Peyer's patch (tissue), 4 donors: ENCODE data around the genes STRAP, PIK3C2G and CAPZA3.

DNA sequence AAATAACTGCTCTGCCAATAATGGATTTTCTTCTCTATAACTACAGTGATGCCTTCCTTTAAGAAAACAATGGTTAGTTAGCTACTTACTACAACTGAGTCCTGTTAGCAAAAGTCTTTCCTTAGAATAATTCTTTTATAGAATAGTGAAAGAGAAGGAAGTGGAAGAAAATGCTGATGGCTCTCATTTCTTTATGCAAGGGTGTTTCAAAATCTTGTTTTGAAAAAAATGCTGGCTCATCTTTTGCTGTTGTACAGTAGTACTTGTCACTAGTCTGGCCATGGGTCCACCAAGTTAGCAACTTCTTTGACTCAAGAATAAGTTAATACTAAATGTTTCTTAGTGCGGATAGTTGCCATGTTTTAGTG, 225.3 kb downstream of the PTPRO start:
- PRO-cap: no peak
- RAMPAGE, long total RNA, 4 experiments: no peak in any of the 4 experiments

DNA sequence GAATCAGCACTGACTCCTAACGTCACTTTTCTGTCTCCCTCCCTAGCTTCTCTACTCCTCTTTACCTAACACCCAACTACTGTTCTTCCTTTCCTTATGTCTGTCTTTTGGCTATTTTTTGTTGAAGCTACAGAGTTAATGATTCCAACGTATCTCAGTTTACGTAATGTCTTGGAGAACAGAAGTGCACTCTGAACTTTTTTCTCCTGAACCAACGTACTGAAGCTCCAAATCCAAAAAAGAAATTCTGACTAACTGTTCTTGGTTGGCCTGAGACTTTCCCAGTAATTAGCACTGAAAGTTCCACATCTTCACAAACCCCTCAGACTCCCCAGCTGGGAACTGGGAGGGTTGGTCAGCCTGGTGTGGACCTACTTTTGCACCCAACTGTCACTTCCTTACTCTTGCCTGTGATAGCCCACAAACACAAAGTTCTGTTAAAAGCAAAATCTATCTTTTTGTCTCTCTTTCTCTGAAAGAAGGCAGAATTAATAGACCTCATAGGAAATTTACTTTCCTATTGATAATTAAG, 155.2 kb downstream of the EPS8 start:
- PRO-cap: no peak
- RAMPAGE, long total RNA, 4 experiments: no peak in any of the 4 experiments

- PRO-cap: no peak
- RAMPAGE, long total RNA, 4 experiments: no peak in any of the 4 experiments
These were observed 69.9 kb downstream of the EPS8 start for GRCh38 chr12:15719380-15719596.

- PRO-cap: no peak
- RAMPAGE, long total RNA, 4 experiments: no peak in any of the 4 experiments
These were observed 19.4 kb upstream of the STRAP start for GRCh38 chr12:15862745-15863328.

DNA sequence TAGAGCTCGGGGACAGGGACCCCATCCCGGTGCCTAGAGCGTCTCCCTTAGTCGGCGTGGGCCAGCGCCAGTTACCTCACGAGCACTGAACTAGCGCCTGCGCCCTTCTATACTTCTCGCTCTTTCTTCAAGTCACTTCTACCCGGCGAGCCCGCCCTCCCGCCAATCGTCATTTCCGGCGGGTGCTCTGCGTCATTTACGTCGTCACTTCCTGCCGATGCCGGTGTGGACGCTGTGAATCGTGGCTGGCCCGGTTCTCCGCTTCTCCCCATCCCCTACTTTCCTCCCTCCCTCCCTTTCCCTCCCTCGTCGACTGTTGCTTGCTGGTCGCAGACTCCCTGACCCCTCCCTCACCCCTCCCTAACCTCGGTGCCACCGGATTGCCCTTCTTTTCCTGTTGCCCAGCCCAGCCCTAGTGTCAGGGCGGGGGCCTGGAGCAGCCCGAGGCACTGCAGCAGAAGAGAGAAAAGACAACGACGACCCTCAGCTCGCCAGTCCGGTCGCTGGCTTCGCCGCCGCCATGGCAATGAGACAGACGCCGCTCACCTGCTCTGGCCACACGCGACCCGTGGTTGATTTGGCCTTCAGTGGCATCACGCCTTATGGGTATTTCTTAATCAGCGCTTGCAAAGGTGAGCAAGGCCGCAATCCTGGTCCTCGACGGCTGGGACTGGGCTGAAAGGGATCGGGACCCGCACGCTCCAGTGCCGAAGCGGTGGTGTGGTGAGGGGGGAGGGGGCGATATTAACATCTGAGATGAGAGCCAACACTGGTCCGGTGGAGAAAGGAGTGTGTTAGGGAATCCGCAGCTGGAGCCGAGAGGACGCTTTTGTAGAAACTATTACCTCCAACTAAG, at the start of gene STRAP:
TSS of gene STRAP (plus strand) at position 200 of the 856 bp plus-strand sequence.
- PRO-cap: bidirectional peak, plus-strand start at position 226 of the sequence, minus-strand start at position 87 of the sequence
- RAMPAGE, long total RNA, 4 experiments: start-site peak on the plus strand in 4 of 4 experiments, centred at positions 208 to 425 of the sequence, 26 to 332 reads per replicate

DNA sequence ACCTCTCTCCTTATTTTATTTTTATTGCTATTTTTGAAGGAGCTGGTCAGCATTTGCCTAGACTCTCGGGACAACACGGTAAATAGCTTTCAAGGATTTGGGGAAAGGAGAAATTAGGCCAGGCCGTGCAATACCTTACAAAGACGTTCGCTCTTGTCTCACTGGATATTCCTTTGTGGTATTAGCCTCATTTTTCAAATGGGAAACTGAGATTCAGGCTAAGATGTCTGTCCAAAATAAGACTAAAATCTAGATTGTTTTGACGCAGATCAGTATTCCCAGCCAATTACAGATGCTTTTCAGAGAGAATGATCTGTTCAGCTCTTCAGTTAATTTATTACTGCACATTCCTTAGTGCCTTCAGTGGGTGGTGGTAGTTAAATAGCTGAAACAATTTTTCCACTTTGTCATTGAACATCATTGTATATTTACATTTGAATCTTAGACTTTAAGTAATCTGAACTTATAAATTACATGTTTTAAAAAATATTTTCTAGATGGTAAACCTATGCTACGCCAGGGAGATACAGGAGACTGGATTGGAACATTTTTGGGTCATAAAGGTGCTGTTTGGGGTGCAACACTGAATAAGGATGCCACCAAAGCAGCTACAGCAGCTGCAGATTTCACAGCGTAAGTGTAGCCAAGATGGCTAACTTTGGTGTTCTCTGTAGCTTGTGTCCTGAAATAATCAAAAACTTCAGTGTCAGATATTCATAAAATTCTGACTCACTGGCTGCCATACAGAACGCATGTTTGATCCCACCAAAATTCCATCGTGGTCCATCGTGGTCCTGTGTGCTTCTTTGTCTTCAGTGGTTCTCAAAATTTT, 1.1 kb downstream of the STRAP start:
- PRO-cap: no peak
- RAMPAGE, long total RNA, 4 experiments: no peak in any of the 4 experiments

DNA sequence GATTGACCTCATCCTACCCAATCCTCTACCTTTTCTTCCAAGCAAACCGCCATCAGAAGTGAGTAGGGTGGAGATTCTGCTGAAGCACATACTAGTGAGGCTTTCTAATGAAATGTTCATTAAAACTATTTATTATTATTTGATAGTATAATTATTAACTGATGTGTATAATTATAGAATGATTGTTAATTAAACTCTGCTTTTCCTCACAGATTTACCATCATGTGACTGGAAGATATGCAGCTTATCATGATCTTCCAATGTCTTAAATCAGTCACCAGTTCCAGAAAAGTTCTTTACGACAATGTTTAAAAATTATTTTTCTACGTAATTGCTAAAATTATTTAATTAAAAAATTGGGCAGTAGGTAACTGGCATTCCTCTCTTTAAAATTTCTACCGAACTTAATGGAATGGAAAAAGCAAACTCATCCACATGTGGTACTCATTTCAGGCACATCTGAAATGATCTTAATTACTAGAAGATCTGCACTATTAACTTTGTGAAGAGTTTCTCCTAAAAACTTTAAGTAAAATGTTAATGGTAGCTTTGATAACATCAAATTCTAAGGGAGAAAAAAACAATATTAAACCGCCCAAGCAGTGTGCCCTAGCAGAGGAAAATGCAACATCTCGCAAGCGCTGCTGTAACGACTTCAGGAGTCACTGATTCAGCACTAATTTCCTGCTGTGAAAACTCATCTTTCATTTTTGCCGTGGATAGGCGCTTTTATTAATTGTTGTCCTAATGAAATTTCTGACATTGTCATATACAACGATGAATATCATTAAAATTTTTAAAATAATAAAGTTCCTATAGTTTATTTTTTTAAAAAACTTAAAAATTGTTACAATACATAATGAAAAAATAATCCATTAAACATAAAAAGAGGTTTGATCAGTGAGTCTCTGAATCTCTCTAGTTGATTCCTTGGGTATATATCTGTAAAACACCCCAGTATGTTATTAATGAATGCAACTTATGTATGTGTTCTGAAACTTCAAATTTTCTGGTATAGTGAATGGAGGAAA, 125.7 kb downstream of the DERA start:
- PRO-cap: no peak
- RAMPAGE, long total RNA, 4 experiments: no peak in any of the 4 experiments

- PRO-cap: no peak
- RAMPAGE, long total RNA, 4 experiments: no peak in any of the 4 experiments
These were observed 2.5 kb downstream of the MGST1 start for GRCh38 chr12:16350024-16350335.

GRCh38 chr12:16382611-16383551, 35.4 kb downstream of the MGST1 start:
- PRO-cap: no peak
- RAMPAGE, long total RNA, 4 experiments: no peak in any of the 4 experiments

DNA sequence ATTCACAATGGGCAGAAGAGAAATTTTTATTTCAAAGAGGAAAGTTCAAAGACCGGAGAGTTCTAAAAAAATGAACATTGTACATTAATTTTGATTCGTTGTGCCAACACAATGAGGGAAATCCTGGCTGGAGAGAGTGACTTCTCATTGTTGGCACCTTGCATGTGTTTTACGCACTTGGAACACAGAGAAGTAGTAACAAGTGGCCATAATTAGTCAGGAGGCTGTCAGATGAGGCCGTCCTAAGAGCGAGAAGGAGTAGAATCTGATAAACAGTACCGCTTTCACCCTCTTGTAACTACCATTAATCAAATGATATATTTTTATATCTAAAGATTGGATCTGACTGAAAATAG, 6.9 kb downstream of the LMO3 start:
- PRO-cap: no peak
- RAMPAGE, long total RNA, 4 experiments: no peak in any of the 4 experiments

GRCh38 chr12:16603153-16603550, 2.8 kb downstream of the LMO3 start:
- PRO-cap: no peak
- RAMPAGE, long total RNA, 4 experiments: no peak in any of the 4 experiments

DNA sequence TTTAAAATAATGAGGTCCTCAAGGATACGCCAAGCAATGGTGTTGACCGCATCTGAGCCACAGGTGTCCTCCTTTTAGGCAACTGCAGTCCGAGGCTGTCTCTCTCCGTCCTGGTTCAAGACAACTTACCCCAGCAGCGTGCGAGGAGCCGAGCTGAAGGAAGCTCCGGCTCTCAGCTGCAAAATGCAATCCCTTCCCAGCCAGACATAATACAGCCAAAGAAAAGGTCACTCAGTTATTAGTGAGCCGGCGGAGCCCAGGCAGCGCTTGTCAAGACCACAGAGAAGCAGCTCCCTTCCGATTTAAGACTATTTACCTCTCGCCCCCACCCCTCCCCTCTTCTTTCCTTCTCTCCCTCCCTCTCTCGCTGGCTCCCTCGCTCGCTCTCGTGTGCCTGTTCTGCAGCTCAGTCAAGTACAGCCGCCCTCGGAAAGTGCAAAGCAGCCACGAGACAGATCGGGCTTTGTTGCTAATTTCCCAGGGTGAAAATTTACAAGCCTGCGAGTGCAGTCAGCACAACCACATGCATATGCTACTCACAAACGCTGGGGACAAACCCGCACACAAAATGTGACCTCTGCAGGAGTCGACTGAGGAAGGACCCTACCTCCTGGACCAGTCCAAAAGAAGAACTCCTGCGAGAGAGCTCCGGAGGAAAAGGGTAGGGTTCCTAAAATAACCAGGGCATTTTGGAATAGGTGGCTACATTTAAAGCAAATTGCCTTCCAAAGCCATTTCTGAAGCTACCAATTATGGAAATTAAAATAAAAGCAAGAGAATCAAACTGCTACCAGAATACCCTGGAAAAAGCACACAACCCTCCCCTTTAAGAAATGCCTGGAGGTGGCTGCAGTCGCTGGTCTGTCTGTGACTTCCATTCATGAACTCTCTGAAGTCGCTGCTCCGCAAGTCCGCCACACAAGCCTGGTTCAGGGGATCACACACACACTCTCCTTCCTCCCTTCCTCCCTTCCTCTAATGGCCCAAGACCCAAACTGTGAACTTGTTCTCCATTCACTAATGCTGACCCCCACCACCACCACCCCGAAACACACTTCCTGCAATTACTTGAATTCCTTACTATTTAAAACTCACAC, 596 bp upstream of the LMO3 start:
- PRO-cap: unidirectional peak, plus-strand start at position 238 of the sequence; unidirectional peak, minus-strand start at position 278 of the sequence; unidirectional peak, minus-strand start at position 388 of the sequence; bidirectional peak, plus-strand start at position 921 of the sequence, minus-strand start at position 867 of the sequence
- RAMPAGE, long total RNA, 4 experiments: start-site peak on the minus strand in 3 of 4 experiments, centred at positions 238 to 757 of the sequence, 7 to 38 reads per replicate

- PRO-cap: no peak
- RAMPAGE, long total RNA, 4 experiments: no peak in any of the 4 experiments
These were observed 515.3 kb downstream of the RERGL start for GRCh38 chr12:17574748-17575077.

DNA sequence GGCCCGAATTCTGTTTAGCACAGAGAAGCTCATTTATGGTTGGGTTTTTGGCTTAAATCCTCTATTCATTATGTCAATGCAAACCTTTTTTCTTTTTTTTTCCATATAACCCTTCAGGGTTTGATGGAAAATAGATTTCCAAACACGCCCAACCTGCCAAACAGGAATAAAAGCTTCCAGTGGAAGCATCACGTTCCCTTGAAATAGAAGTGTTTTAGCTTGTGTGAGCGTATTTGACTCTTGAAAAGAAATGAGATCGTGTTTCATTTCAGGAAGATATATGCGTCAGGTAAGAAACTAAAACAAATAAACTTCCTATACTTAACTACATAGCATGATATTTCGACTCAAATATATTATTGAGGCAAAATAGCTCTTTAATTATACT, at the start of gene PIK3C2G:
TSS of gene PIK3C2G (plus strand) at position 230 of the 388 bp plus-strand sequence.
- PRO-cap: no peak
- RAMPAGE, long total RNA, 4 experiments: no peak in any of the 4 experiments

GRCh38 chr12:18737853-18738418, at the start of gene CAPZA3:
Gene CAPZA3, plus strand, starts transcription at chr12:18738119.
- PRO-cap: no peak
- RAMPAGE, long total RNA, 4 experiments: no peak in any of the 4 experiments

DNA sequence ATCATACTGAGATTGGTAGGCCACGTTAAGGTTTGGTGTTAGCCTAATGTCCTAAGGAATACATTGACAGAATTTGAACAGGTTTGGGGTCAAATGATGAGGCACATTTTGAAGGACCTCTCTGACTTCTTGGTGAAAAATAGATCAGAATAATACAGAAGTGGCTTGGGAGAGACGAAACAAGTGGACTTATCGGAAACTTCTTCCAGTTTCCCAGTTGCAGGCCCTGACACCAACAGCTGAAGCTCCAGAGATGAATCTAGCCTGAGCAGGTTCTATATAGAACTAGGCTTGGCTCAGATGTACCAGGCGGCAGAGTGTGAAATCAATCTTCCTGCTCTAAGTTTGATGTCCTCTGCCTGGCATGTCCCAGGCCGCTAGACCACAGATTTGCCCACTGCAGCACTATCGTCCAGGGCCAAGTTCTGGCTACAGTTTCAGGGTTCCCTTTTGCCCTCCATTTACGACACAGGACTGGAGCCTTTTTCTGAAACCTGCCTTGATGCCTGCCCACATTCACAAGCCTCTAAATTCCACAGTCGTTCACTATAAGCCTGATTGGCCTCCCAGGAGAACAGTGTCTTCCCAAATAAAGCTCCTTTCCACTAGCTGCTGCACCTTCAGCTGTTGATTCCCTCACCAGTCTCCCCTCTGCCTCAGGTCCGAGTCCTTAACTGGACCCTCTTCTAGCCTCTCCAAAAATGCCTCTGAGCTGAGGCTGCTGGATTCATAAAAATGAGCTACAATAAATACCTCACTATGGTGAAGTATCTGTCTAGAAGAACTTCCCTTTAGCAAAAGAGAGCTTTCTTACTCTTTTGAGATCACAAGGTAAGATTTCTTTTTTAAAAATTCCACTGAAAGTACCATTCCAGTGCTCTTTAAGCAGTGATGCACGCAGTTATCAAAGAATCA, 91.2 kb upstream of the PLEKHA5 start:
- PRO-cap: no peak
- RAMPAGE, long total RNA, 4 experiments: no peak in any of the 4 experiments

DNA sequence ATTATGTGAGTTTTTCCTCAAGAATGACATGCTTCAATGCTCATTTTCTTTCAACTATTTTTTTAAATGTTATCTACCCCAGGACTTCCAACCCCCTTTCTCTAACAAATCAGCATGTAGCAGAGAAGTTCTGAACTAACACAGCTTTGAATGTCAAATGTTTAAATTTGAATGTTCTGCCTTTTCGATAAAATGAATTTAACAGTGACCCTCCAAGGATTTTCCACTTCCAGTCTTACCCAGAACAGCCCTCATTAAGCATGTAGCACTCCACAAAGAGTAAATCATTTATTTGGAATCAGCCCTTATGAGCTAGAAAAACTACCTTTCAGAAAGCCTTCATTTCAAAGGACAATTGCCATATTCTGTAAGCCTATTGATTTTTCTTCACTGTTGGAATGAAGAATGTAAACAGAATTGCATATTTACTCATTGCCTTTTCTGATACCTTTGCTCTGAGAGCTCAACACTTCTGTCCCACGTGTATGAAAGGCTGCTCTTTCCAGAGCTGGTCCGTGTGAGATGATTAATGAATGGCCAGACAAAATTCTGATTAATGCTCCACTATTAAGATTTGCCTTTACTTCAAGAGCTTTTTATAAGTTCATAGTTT, 63.2 kb upstream of the PLEKHA5 start:
- PRO-cap: no peak
- RAMPAGE, long total RNA, 4 experiments: no peak in any of the 4 experiments

DNA sequence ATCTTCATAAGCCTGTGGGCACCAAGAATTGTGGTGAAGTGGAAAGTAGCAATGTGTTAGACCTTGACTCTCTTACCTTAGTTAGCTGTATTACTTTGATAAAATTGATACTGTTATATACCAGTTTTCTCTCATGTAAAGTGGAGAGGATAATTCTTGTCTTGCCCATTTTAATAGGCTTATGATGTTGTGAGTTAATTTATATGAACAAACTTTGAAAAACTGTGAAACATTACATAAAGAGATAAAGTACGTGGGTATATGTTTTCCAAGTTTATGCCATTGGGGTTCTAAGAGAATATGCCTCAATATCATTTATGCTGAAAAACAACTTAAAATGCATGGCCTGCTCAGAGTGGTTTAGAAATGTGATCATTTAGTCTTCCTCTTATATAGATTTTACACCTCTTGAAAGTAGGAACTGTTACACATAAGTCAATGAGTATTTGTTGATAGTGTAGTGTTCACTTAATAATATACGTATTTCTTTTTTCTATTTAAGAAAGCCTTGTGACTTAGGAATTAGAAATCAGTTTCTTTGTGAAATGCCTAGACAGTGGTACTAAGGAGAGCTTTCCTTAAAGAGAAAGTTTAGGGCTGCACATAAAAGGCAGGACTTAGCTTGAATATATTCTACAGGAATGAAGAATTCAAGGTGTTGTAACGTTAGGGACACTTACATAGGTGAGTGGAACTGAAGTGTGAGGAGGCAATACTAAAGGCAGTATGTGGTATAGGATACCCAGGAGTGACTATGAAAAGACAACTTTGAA, 17.4 kb downstream of the PLEKHA5 start:
- PRO-cap: no peak
- RAMPAGE, long total RNA, 4 experiments: no peak in any of the 4 experiments

GRCh38 chr12:19150193-19151332, 21.0 kb downstream of the PLEKHA5 start:
- PRO-cap: no peak
- RAMPAGE, long total RNA, 4 experiments: no peak in any of the 4 experiments

GRCh38 chr12:19307217-19308100, 131.8 kb upstream of the AEBP2 start:
- PRO-cap: no peak
- RAMPAGE, long total RNA, 4 experiments: start-site peak on the plus strand in 1 of 4 experiments, at chr12:19307642-19307663 at its widest, 20 reads per replicate